Measurements from ENCODE around the genes CYSLTR1, GPR174 and TSPAN6.

- PRO-cap: no peak
- RRBS, 2 experiments: no CpG with 5 or more reads among the region's 5 CpGs
Measured at GRCh38 chrX:78132957-78134074, 6.1 kb downstream of the TAF9B start.

- PRO-cap: no peak
- RRBS, 2 experiments: no CpG with 5 or more reads among the region's 10 CpGs
Measured at GRCh38 chrX:78327005-78328070, at the start of gene CYSLTR1. Gene CYSLTR1, minus strand, starts transcription at chrX:78327611.

GRCh38 chrX:79144182-79144952 is at the start of gene GPR174:
Gene GPR174, plus strand, starts transcription at chrX:79144688.
- PRO-cap: no peak
- RRBS, 2 experiments: no CpG with 5 or more reads among the region's 7 CpGs

GRCh38 chrX:79147714-79148192 is 3.3 kb downstream of the GPR174 start:
- PRO-cap: no peak
- RRBS, 2 experiments: no CpG with 5 or more reads among the region's 4 CpGs

- PRO-cap: no peak
- RRBS, 2 experiments: no CpG with 5 or more reads among the region's 4 CpGs
Measured at GRCh38 chrX:79337026-79337973, 29.8 kb downstream of the ITM2A start.

DNA sequence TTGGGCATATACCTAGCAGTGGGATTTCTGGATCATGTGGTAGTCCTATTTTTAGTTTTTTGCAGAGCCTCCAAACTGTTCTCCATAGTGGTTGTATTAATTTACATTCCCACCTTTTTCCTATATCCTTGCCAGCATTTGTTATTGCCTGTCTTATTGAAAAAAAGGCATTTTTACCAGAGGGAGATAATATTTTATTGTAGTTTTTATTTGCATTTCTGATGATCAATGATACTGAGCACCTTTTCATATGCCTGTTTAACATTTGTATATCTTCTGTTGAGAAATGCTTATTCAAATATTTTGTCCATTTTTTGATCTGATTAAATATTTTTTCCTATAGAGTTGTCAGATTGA is 178.4 kb downstream of the BRWD3 start:
- PRO-cap: no peak

- PRO-cap: no peak
- RRBS, 2 experiments: no CpG with 5 or more reads among the region's 6 CpGs
Measured at GRCh38 chrX:80681099-80681491, 128.6 kb downstream of the BRWD3 start.

- PRO-cap: no peak
- RRBS, 2 experiments: no CpG with 5 or more reads among the region's 26 CpGs
Measured at GRCh38 chrX:80807811-80808505, 1.7 kb downstream of the BRWD3 start.

DNA sequence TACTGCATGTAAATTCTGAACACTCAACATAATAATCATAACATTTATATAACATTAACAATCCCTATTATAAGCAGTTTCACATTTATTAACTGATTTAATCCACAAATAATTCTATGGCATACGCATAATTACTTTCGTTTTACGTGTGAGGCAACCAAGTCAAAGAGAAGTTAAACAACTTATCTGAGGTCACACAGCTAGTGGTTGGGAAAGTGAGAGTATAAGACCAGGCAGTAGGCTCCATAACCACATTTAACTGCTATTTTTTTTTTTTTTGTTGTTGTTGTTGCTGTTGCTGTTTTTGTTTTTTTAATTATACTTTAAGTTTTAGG is 972.7 kb upstream of the POU3F4 start:
- PRO-cap: no peak
- RRBS, 2 experiments: no CpG with 5 or more reads among the region's 3 CpGs

DNA sequence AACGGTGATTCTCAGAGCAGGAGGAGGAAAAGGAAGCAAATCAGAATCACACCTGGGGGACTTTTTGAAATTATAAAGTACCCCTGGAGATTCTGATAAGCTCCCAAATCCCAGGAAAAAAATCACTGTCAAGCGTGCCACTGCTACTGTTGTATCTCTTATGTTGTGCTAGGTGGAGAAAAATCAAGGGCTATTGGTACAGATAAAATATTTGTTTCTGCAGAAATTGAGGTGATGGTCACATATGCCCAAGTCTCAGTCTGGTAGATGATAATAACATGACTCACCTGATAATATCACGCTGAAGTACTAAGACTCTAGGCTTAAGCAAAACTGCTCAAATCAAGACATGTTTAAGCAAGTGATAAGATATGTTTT is 143.8 kb downstream of the CHM start:
- PRO-cap: unidirectional peak, minus-strand start at position 99 of the sequence
- RRBS, 2 experiments: no CpG with 5 or more reads among the region's 3 CpGs

- PRO-cap: no peak
- RRBS, 2 experiments: no CpG with 5 or more reads among the region's 6 CpGs
Measured at GRCh38 chrX:86001982-86002584, 45.3 kb downstream of the CHM start.

- PRO-cap: no peak
- RRBS, 2 experiments: no CpG with 5 or more reads among the region's 5 CpGs
Measured at GRCh38 chrX:88604661-88605268, 142.3 kb upstream of the CPXCR1 start.

DNA sequence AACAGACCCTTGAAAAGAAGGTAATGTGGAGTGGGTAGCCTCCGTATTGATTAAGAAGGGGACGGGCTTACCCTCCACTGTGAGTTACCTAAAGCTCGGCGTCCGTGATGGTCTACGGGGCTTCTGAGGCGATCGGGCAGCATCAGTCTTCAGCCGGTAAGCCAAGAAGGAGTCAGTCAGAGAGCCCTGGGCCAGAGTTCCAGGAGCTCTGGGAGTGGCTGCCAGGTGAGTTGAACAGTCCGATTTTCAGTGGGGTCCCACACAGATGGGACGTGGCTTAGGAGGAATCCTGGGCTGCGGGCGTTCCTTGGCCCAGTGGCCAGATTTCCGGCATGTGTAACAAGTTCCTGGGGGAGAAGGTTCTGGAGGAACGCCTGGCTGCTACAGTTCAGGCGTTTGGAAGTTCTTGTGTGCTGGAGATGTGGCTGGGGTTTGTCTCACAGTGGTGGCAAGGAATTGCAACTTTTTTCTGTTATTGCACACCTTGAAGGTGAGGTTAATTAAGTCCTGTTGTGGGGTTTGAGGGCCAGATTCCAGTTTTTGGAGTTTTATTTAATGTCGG is 324.3 kb downstream of the PCDH11X start:
- PRO-cap: no peak
- RRBS, 2 experiments: no CpG with 5 or more reads among the region's 17 CpGs

DNA sequence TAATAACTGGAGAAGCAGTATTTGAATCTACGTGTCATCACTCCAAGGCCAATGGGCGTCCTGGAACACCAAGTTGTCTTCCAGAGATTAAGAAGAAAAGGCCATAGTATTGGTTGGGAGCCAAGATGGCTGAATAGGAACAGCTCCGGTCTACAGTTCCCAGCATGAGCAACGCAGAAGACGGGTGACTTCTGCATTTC is 46.3 kb downstream of the NAP1L3 start:
- PRO-cap: no peak
- RRBS, 2 experiments: no CpG with 5 or more reads among the region's 5 CpGs

DNA sequence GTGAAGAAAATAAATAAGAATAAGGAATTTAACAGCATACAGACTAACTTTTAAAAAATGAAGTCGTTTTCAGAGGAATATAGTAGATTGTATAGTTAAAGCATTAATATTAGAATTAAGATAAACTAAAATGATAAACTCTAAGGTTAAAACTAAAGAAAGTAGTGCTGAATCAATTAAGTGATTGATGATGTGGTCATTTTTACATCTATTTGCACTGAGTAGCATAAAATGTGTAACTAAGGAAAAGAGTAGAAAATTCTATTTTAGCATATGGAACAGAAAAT is 531.0 kb downstream of the FAM133A start:
- PRO-cap: no peak
- RRBS, 2 experiments: no CpG with 5 or more reads among the region's 1 CpG

- PRO-cap: no peak
- RRBS, 2 experiments: no CpG with 5 or more reads among the region's 3 CpGs
Measured at GRCh38 chrX:96686029-96686286, 1.3 kb downstream of the DIAPH2 start.

DNA sequence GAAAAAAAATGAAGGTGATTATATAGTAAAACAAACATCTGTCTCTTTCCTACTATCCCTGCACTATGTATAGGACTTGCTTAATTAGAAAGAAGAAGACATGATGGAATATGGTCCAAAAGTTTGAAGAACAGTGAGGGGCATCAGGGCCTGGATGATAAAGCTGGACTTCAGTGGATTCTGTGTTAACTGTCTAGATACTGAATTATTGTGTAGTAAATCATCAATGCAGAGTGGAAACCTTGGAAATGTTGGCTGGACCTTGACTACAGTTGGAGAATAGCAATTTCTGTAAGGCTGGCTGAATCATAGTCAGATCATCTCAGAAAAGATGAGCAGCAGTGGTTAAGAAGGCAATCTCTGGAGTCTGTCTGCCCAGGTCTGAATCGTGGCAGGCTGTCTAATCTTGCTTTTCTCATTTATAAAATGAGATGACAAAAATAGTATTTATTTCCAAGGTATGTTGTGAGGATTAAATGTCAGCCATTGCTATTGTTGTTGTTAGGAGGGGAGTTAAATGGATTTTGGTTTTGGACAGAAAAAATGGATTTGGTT is 99.0 kb upstream of the RPA4 start:
- PRO-cap: no peak
- RRBS, 2 experiments: no CpG with 5 or more reads among the region's 1 CpG

- PRO-cap: no peak
- RRBS, 2 experiments: no CpG with 5 or more reads among the region's 2 CpGs
Measured at GRCh38 chrX:97201346-97201839, 317.7 kb downstream of the RPA4 start.

DNA sequence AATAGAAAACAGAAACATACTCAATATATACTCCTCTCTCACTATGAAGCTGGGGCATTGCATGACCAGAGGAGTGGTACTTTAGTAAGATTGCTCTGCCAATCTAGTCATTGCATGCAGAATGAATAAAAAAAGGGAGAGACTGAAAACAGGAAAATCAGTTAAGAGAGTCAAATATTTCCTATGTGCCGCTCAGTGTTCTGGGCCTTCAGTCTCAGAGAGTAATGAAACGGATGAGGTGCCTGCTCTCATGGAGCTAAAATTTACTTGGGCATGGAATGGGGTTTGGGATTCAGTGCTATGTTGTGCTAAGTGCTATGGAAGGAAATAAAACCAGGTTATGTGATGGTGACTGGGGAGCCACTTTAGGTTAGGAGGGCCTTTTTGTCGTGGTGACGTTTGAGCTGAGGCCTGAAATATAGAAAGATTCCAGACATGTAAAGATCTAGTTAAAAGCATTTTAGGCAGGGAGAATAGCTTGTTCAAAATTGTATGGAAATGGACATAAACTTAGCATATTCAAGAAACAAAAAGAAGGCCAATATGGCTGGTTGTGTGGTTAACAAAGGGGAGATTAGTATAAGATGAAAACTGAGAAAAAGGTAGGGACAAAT is 381.6 kb downstream of the RPA4 start:
- PRO-cap: no peak
- RRBS, 2 experiments: no CpG with 5 or more reads among the region's 4 CpGs

- PRO-cap: bidirectional peak, plus-strand start at chrX:100636409, minus-strand start at chrX:100636410; bidirectional peak, plus-strand start at chrX:100637056, minus-strand start at chrX:100636732
- RRBS, 2 experiments: 25 to 33% methylated on average over 16 to 24 of the region's 66 CpGs
Measured at GRCh38 chrX:100635829-100637329, at the start of gene TSPAN6. Gene TSPAN6, minus strand, starts transcription at chrX:100636806.

All from astrocyte (in vitro differentiated cells and primary cell).